Metanephros (tissue), 2 donors: ENCODE data around the gene SMIM38.

GRCh38 chr11:68039673-68040102 lies 863 bp downstream of the TCIRG1 start:
- RAMPAGE, long total RNA = no peak

DNA sequence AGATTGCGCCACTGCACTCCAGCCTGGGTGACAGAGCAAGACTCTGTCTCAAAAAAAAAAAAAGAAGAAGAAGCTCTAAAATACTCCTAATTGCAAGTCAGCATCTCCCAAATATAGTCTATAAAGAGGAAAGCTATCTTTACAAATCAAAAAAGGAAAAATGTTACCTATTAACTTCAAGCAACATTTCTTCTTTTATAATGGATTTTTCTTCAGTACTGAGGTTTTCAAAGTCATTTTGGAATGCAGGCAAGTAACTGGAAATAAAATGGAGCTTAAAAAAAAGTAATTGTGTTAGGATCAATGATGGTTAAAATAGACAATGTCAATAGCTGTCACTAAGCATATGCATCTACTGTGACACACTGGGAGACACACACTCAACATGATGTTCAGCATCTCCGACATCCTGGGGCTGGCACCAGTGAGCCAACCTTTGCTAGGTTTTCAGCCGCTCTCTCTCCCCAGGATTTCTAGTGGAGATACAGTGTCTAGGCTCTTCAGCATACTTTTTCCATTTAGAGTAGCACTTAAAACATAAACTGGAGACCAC lies 25.6 kb downstream of the TCIRG1 start:
- RAMPAGE, long total RNA = no peak

- RAMPAGE, long total RNA = no peak
Measured at GRCh38 chr11:68159115-68159488, 37.9 kb upstream of the CHKA start.

GRCh38 chr11:68266503-68266770 lies 5.3 kb downstream of the C11orf24 start:
- RAMPAGE, long total RNA = no peak

DNA sequence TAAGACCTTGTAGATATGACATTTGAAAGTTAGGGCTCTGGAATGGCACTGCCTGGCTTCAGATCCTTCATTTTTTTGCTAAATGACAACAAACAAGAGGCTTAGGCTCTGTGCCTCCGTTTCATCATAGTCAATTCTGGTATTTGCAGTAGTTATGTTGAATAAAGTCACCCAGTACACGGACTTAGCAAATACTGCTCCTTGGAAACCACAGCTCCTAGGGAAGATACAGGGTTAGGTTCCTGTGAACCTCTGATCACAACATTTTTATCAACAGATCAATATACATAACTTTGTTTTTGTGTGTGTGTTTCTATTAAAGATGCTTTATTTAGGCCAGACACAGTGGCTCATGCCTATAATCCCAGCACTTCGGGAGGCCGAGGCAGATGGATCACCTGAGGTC lies 3.0 kb upstream of the C11orf24 start:
- RAMPAGE, long total RNA = no peak

DNA sequence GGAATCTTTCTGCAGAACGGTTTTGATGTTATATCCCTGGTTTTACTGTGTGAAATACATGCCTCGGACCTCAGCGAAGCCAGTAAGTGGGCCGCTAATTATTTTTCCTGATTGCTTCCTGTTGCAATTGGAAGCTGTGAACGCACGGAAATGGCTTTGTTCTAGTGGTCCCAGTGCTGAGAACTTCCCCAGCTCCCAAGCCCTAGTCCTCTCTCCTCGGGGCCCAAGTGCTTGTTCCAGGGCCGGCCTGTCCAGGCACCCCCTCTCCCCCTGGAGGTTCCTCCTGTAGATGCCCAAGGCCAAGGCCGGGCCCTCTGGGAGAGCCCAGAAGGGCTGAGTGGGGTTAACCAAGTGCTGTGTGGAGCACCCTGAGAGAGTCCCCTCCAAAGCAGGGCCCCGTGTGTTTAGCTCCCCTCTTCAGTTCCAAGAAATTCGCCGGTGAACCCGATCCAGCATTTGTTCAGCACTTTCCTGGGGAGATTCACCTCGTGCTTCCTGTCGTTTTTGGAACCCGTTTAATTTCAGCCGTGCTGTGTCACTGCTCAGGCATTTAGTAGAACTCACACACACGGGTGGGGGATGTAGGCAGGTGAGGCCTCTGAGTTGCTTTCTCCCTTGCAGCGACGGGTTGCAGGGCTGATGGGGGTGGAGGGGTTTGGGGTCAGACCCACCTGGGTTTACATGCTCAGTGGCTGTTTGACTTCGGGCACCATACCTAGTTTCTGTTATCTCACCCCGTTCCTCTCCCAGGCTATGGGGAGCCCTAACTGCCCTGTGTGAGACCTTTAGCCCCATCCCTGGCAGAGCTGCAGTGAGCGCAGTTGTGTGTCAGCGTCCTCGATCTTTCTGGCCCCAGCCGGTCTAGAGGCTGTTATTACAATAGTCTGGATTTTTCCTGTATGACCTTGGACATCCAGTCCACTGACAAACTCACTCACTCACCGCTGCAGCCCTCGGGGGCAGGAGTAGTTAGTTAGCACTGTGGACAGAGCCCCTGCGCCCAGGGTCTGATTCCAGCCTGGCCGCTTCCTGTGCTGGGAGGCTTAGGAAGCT lies 2.4 kb downstream of the LRP5 start:
- RAMPAGE, long total RNA = no peak

GRCh38 chr11:68347628-68348378 lies 35.4 kb downstream of the LRP5 start:
- RAMPAGE, long total RNA = no peak

- RAMPAGE, long total RNA = no peak
Measured at GRCh38 chr11:68371284-68372721, 59.4 kb downstream of the LRP5 start.

GRCh38 chr11:68398032-68398822 lies 62.3 kb upstream of the PPP6R3 start:
- RAMPAGE, long total RNA = no peak

- RAMPAGE, long total RNA = no peak
Measured at GRCh38 chr11:68438313-68439058, 22.1 kb upstream of the PPP6R3 start.

- RAMPAGE, long total RNA = no peak
Measured at GRCh38 chr11:68446081-68446905, 14.3 kb upstream of the PPP6R3 start.

GRCh38 chr11:68772807-68773447 lies 21.6 kb upstream of the TESMIN start:
- RAMPAGE, long total RNA = no peak

DNA sequence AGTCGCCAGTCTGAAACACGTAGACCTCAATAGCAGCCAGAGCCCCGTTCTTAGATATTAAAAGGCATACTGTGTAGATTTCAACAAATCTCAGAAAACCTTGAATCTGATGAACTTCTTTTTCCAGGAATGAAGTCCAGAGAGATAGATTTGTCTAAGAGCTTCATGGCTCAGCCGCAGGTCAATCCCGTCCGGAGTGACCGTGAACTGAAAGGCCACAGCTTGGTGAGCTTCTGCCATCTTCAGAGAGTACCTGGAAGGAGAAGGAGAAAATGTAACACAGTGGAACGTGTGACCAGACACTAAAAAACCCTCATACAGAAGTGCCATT lies 26.5 kb downstream of the CPT1A start:
- RAMPAGE, long total RNA = no peak

DNA sequence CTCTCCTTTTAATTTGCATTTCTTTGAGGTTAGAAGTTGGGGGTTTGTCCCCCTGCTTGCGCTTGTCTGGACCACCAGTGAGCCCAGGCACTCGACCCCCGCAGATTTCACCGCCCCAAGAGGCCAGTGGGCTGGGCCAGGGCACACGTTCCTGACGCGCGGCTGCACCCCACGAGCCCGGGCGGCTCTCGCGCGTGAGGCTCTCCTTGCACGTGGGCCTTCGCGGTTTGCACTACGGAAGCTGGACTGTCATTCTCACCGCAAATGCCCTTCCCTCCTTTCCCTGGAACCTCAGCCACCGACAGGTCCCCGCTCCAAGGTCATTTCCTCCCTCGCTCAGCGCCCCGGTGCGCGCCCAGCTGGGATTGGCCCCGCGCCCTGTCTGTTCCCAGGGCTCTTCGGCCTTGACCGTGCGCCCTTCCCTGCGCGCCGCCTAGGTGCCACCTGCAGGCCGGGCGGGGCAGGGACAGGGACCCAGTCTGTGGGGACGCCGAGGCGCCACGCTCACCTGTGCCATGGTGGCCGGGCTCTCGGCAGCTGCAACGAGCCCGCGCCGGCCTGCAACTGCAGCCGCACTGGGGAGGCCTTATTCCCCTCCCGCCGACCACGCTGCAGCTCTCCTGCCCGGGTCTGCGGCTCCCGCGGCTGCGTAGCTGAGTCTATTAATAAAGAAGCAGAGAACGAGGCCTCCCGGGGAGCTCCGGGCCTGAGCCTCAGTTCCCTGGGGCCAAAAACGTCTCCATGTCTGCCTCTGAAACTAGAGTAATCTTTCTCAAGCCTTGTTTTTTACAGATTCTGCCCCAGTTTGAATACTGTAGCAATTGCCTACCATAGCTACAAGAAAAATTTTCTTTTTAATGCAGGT lies 2.2 kb upstream of the CPT1A start:
- RAMPAGE, long total RNA = no peak

- RAMPAGE, long total RNA = no peak
Measured at GRCh38 chr11:69035974-69036311, 12.8 kb upstream of the TPCN2 start.

- RAMPAGE, long total RNA = no peak
Measured at GRCh38 chr11:69115465-69116134, 40.1 kb upstream of the SMIM38 start.

GRCh38 chr11:69151735-69152188 lies 4.0 kb upstream of the SMIM38 start:
- RAMPAGE, long total RNA = no peak

- RAMPAGE, long total RNA = no peak
Measured at GRCh38 chr11:69155802-69156499, at the start of gene SMIM38. Gene SMIM38, plus strand, starts transcription at chr11:69155935.

GRCh38 chr11:69166502-69166934 lies 10.8 kb downstream of the SMIM38 start:
- RAMPAGE, long total RNA = no peak

- RAMPAGE, long total RNA = no peak
Measured at GRCh38 chr11:69295144-69296067, 1.5 kb downstream of the MYEOV start.